ENCODE data around the genes CHCHD3 and CYREN.

DNA sequence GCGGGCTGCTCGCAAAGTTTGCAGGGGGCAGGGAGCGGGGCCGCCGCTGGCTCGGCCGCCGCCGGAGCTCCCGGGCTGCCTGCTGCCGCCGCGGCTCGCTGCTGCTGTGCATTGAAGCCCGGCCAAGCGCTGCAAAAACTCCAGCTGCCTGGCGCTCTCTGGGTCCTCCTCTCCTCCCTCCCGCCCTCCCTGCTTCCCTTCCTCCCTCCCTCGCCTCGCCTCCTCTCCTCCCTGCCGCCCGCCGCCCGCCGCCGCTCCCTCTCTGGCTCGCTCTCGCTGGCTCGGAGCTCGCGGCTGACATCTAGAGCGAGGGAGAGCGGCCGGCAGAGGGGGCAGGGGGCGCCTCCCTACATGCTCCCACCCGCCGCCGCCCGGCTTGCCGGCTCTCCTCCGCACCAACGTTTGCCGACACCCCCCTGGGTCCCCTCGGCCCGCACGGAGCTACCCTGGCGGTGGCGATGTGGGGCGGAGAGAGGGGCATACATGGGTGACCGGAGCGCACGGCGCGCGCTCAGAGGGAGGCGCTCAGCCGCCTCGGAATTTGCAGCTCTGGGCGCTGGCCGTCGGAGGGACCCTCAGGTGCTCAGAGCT, 1.0 kb upstream of the PLXNA4 start:
- PRO-cap, result bidirectional peak, plus-strand start at position 304 of the sequence, minus-strand start at position 275 of the sequence

- PRO-cap, result no peak
Observed at GRCh38 chr7:132865233-132865831, 216.6 kb downstream of the CHCHD3 start.

DNA sequence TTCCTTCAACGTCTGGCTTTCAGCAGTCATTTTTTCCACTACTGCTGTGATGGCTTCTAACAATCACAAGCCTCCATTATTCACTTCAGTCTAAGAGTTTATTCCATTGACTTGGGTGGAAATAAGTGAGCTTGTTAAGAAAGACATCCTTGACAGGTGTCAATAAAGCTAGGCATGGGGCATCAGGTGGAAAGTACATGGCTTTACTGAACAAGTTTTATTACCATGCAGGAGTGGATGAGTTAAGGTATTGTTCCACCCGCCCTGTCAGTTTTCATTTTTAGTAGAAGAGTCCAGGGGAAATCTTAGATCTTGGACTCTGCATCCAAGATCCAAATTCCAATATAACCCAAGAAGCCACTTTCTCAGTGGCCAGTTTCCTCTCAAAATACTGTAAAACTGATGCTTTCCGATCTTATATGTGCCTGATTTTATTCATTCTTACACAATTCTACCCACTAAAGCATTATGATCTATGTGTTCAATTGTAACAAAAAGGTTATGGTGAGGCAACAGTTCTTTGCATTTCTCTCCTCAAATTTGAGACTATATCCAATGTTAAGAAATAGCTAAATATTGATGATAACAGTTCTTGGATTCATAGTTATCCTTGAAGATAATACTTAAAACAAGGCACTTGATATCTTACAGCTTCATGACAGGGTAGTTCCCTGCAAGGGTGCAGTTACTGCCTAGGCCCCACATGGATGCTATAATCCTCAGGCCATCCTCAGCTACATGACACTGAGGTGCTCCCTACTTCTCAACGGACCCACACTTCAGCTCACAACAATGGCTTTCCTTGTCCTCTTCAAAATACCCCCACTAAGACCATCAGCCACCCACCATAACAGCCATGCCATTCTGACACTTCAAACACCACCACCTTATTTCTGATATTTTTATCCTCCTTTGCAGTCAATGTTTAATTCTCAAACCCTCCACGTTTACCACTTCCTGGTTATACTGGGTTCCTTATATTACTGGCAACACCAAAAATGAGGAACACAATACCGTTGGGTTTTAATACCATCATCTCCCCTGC, 140.9 kb downstream of the CHCHD3 start:
- PRO-cap, result no peak

DNA sequence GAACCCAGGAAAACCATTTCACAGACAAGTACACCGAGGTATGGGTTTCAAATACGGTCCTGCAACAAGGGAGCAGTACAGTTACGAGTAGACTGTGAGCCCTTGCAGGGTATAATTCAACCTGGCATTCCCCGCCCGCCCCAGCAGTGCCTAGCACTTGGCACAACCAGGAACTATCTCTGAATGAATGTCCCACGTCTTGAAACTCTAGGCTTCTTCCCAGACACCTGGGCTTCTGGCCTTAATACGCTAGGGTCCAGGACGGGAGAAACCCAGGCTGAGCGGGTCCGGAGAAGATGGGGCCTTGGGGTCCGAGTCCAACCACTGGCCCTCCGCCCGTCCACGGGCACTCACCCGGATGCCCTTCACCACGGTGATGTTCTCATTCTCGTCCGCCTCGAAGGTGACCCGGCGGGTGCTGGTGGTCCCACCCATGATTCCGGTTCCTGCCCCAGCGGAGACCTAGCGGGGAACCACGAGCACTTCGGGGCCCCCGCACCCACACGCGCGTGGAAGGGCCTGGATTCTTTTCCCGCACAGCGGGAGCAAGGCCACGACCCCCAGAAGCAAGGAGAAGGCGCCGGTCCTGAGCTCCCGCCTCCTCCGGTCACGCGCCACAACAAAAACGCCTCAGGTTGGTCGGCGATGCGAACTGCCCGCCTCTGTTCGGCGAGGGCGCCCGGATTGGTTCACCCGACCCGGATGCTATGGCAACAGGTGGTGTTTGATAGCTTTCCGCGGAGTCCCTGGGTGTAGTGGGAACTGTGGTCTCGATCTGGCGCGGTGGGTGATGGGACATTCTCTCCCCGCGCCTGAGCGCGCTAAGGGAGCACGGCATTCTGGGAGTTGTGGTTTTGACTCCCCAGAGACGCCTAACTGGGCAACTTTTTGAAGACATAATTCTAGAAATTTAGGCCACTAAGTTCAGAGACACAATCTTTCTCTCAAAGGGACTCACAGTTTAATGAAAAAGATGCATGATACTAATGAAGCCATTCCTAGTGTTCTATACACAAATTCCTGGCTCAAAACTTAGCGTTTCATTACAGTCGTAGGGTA, at the start of gene CHCHD3:
Gene CHCHD3, minus strand, starts transcription at position 588 of the 1,059 bp plus-strand sequence.
- PRO-cap, result unidirectional peak, minus-strand start at position 605 of the sequence

DNA sequence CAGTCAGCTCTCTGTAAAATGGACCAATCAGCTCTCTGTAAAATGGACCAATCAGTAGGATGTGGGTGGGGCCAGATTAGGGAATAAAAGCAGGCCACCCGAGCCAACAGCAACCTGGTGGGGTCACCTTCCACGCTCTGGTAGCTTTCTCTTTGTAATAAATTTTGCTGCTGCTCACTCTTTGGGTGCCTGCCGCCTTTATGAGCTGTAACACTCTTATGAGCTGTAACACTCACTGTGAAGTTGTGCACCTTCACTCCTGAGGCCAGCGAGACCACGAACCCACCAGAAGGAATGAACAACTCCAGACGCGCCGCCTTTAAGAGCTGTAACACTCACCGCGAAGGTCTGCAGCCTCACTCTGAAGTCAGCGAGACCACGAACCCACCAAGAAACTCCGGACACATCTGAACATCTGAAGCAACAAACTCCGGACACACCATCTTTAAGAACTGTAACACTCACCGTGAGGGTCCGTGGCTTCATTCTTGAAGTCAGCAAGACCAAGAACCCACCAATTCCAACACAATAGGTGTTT, 171.2 kb downstream of the EXOC4 start:
- PRO-cap, result no peak

- PRO-cap, result no peak
Observed at GRCh38 chr7:133657536-133658113, 404.7 kb downstream of the EXOC4 start.

DNA sequence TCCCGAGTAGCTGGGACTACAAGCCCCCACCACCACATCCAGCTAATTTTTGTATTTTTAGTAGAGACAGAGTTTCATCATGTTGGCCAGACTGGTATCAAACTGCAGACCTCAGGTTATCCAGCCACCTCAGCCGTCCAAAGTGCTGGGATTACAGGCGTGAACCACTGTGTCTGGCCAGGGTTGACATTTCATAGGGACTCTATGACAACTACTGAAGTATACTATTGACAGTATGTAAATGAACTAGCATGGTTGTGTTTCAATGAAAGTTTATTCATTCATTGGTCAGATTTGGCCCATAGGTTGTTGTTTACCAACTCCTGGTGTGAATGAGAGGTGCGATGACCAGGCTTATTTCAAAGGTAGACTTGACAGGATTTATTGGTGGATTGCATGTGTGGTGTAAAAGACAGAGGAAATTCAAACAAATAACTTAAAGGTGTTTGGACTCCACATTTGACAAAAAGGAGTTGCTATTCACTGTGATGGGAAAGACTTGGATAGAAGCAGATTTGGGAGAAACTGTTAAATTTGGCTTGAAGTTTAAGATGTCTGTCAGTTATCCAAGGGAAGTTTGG, 401.6 kb upstream of the LRGUK start:
- PRO-cap, result no peak

GRCh38 chr7:133990630-133990920, 136.6 kb upstream of the LRGUK start:
- PRO-cap, result no peak

GRCh38 chr7:134064434-134065293, 62.5 kb upstream of the LRGUK start:
- PRO-cap, result no peak

- PRO-cap, result no peak
Observed at GRCh38 chr7:134458080-134458904, 608 bp downstream of the AKR1B1 start.

- PRO-cap, result unidirectional peak, plus-strand start at chr7:134743111
Observed at GRCh38 chr7:134742058-134743349, 36.9 kb upstream of the CALD1 start.

GRCh38 chr7:134813724-134814504, 34.5 kb downstream of the CALD1 start:
- PRO-cap, result bidirectional peak, plus-strand start at chr7:134813936, minus-strand start at chr7:134813823; unidirectional peak, plus-strand start at chr7:134813936

- PRO-cap, result no peak
Observed at GRCh38 chr7:134932646-134933861, 53.3 kb upstream of the AGBL3 start.

GRCh38 chr7:134939145-134939591, 47.1 kb upstream of the AGBL3 start:
- PRO-cap, result no peak

DNA sequence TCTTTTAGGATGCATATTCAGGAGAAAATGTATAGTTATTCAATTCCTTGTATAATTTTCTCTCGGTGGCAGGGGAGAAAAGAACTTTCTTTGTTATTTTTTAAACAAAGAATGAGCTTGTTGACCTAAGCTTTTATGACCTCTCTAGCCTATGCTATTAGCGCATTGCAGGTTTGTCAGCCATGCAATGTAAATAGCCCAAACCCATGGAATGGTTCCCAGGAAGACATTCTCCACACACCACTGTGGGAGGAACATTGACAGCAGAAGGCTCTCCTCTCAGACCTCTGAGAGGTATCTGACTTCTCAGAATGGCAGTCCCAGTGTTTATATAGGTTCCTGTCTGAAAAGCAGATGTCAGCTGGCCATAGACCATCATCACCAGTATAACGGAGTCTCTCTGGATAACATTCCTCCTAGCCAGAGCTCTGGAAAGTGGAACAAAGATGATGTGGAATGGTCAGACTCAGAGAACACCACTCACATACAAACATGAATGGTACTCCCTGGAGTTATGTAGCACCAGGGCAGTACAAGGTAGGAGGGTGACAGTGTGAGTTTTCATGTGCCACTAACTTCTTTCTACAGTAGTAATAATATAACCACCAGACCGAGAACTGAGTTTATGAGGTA, 19.5 kb upstream of the AGBL3 start:
- PRO-cap, result no peak

GRCh38 chr7:135158019-135158952, 10.4 kb downstream of the TMEM140 start:
- PRO-cap, result no peak

DNA sequence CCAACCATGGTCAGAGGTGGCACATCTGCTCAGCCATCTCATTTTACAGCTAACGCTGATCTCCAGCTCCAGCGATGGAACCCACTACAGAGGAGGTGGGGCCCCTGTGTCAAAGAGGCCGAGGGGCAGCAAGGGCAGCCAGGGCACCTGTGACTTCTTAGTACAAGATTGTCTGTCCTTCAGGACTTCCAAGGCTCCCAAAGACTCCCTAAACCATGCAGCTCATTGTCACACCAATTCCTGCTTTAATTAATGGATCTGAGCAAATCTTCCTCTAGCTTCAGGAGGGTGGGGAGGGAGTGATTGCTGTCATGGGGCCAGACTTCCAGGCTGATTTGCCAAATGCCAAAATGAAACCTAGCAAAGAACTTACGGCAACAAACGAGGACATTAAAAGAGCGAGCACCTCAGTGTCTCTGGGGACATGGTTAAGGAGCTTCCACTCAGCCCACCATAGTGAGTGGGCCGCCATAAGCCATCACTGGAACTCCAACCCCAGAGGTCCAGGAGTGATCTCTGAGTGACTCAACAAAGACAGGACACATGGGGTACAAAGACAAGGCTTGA, 5.4 kb downstream of the CYREN start:
- PRO-cap, result no peak

- PRO-cap, result bidirectional peak, plus-strand start at chr7:135171035, minus-strand start at chr7:135170694
Observed at GRCh38 chr7:135170562-135171095, at the start of gene CYREN. TSS of gene CYREN (minus strand) at chr7:135170707.

GRCh38 chr7:135171271-135172371, 1.1 kb upstream of the CYREN start:
- PRO-cap, result no peak

DNA sequence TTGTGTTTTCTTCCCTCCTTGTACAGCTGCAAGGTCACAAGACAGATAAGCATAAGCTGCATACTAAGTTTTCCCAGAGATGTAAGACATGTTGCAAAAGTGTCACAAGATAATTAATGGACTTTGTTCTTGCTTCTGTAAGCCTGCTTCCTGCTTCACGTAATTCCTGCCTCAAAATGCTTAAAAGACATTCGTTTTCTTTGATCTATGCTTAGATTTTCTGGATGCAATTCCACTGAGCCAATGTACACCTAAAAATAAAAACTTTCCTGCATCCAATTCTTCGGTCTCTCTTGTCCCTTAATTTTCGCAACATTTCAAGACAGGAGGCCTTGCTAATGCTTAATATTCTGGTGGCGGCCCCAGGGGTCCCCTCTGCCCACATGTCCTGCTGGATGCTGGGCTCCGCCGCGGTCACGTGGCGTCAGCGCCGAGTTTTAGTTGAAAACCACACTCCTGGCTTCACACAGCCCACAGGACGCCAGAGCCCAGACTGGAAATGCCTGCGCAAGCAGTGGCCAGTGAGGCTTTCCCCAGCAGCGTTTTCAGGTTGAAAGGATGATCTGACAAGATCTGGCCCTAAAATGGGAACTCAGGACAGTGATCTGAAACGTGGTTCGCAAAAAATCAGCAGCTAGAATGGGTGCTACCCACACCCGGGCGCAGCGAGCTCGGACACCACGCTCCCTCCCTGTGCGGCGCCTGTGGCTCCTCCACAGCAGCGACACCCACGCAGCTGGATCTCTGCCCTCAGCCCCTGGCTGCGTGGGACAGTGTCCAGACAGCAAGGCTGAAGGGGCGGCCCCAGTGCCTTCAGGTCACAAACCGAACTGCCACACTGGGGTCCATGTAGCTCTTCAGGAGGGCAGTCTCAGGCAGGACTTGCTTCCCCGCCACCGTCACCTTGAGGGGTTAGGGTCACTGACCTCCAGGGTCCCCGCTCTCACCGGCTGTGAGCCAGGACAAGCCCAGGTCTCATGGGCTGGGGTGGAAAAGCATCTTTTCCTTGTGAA, 11.5 kb upstream of the CYREN start:
- PRO-cap, result no peak